Measurements from ENCODE around the gene MRPL36.

DNA sequence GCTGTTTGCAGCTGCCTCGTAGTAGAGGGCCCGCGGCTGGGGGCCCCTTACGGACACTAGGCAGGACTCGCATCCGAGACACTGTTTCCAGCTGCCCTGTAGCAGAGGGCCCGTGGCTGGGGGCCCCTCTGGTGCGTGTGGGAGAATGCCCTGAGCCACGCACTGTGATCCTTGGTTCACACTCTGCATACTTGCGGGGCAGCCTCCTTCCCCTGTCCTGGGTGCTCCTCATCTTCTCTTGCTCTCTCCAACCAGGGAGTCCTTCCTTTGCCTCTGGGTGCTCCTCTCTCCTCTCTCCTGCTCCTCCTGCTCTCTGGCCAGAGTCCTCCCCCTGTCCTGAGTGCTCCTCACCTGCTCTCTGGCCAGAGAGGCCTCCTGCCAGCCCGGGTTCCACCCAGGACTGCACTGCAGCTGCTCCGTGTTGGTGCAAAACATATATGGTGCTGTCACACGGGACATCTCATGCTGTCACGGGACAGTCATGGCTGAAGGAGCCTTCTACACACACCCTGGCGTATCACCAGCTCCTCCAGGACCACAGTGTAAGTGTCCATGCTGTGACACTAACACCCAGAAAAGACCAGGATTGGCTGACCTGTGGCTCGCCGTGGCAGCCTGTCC, 27.6 kb upstream of the SLC6A3 start:
- PRO-cap = no peak

DNA sequence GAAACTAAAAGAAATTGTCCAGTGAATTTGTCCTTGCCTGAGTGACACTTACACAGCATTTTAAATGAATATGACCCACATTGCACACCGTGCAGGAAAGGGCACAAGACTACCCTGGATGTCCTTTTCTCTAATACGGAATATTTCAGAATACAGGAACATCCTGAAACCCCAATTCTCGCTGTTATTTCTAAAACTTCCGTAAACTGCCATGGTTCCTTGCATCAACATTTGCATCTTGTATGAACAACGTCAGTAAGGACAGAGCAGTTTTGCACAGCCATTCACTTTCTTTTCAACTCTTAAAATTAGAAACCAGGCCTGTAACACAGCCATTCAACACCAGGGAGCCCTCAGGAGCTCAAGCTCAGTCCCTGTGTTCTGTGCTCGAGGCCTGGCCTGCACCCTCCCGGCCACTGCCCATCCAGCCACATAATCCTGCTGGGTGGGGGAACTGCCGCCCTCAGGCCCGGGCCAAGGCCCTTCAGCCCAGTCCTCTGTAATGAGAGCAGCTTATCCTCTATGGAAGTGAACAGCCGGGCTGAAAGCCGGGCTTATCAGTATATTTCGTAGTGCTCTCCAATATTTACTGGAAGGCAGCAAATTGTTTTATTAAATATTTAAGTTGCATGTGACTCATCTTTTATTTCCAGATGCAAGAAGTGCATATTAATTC, 33.0 kb upstream of the SLC6A3 start:
- PRO-cap = no peak

- PRO-cap = no peak
These were observed 34.3 kb upstream of the SLC6A3 start for GRCh38 chr5:1479344-1480227.

DNA sequence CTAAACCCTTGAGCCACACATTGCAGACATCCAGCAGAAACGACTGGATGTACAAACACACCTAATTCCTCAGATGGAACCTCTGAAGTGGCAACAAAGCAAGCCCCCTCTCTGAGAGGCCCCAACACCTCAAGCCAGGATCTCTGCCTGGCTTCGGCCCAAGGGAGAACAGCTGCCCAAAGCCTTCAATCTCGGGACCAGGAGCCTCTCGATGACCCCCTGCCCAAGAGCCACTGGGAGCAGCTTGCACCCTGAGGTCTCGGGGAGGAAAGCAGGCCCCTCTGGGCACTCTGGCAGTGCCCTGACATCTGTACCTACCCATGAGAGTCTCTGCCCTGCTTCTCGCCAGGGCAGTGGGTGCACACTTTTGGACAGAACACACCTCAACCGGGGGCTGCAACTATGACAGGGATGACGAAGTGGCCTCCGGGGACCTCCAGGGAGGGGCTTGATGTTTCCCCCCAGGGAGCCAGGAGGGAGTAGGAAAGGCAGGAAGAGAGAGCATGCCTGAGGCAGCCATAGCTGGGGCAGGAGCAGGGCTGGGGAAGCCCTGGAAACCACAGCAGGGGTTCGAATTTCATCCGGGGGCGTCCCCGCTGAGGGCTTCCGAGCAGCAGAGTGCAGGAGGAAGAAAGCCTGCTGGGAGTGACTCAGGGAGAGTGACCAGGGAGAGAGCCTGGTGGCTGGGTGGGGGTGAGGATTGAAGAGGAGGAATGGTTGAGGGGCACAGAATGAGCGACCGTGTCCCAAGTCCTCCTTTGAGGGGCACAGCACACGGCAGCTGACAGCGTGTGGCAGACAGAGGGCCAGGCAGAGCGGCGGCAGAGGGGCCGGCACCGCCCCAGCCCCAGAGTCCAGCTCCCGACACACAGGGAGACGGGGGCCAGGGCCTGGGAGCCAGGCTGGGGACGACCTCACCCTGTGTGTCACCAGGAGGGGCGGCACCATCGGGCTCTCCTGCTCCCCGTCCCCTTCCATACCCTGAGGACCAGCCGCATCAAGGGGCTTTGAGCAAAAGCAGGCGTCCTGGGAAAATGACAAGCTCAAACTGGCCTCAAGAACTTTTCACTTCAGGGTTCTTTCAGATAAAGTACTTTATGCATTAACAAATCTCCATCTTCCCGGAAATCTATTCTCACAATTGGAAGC, 1.8 kb downstream of the LPCAT1 start:
- PRO-cap = unidirectional peak, plus-strand start at position 644 of the sequence

DNA sequence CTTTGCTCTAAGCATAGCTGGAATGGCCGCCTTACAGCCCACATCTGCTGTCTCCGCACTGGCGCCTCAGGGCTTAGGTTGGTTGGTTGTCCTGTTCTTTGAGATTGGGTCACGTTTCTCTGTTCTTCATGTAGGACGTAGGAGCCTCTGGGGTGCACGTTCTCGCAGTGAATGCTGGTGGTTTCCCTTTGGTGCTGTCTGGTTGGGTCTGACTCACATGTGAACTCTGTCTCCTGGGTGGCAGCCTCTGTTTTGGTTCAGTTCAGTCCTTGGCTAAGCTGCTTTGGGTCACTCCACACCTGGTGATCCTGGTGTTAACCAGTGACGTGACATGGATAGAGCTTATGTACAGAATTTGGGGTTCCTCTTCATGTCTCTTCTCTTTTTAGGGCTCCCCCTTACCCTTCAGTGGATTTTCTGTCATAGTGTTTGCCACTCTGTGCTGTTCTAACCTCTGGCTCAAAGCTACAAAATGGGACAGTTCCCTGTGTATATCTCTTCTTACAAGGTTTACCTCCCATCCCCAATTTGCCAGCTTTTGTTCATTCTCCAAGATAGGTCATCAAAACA, 12.6 kb upstream of the LPCAT1 start:
- PRO-cap = no peak

DNA sequence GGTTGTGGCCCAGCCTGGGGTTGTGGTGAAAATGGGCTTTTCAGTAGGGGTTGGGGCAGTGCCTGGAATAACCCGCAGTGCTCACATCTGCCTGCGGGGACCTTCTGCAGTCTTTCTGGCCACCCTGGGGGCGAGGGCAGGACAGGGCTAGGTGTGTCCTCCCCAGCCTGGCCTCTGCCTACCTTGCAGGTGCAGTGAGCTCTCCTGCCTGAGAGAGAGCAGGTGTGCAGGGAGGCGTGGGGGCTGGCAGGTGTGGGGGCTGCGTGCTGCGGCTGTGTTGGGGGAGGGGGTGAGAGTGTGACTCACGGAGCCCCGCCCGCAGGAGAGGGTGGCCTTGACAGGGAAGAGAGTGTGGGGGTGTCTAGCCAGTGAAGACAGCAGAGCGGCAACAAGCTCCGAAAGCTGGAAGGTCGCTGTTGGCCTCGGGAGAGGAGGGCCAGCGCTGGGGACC, 131.4 kb downstream of the MRPL36 start:
- PRO-cap = no peak

DNA sequence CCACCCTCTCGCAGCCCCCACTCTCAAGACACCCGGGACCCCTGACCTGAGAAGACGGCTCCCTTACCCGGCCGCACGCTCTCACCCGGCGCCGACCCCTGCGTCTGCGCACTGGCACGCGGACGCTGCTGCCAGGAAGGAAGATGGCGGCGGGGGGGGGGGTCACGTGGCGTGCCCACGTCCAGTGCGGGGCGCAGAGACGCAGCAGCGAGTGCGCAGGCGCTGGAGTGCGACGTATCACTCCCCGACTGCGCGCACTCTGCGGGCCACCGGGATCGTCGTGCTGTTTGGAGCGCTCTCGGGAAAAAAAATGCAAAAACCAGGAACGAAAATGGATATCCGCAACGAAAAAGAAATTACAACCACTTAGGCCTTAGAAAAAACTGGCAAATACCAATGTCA, at the start of gene MRPL36:
Gene MRPL36 (minus strand): TSS at position 113 of the 402 bp plus-strand sequence.
- PRO-cap = bidirectional peak, plus-strand start at position 257 of the sequence, minus-strand start at position 113 of the sequence

DNA sequence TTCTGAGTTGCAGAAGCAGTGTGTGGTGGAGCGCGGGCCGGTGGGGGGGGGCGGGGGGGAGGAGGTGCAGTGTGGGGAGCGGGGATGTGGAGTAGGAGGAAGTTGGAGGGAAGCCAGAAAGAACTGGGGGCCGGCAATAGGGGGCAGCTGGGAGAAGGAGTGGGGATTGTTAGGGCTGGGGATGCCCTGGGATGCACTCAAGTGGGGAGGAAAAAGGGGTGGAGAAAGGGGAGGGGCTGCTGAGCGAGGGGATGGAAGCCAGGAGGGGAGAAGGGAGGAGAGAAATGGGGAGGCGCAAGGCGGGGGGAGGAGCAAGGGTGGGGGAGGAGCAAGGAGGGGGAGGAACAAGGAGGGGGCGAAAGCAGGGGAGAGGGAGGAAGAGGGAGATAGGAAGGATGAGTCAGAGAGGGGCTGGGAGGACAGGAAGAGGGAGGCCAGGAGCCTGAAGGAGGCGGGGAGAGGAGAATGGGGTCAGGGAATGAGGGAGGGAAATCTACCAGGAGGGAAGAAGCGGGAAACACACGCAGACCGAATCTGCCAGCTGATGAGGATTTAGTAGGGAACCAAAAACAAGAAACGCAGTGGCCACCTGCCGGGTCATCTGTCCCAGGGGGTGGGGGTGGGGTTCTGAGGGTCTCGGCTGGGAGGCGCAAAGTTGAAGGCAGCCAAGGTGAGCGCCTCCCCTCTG, 1.6 kb downstream of the IRX4 start:
- PRO-cap = no peak

GRCh38 chr5:1884083-1884589, 1.4 kb upstream of the IRX4 start:
- PRO-cap = no peak

- PRO-cap = no peak
These were observed 43.6 kb upstream of the IRX4 start for GRCh38 chr5:1926400-1926644.

GRCh38 chr5:2094447-2095173, 211.9 kb upstream of the IRX4 start:
- PRO-cap = no peak

DNA sequence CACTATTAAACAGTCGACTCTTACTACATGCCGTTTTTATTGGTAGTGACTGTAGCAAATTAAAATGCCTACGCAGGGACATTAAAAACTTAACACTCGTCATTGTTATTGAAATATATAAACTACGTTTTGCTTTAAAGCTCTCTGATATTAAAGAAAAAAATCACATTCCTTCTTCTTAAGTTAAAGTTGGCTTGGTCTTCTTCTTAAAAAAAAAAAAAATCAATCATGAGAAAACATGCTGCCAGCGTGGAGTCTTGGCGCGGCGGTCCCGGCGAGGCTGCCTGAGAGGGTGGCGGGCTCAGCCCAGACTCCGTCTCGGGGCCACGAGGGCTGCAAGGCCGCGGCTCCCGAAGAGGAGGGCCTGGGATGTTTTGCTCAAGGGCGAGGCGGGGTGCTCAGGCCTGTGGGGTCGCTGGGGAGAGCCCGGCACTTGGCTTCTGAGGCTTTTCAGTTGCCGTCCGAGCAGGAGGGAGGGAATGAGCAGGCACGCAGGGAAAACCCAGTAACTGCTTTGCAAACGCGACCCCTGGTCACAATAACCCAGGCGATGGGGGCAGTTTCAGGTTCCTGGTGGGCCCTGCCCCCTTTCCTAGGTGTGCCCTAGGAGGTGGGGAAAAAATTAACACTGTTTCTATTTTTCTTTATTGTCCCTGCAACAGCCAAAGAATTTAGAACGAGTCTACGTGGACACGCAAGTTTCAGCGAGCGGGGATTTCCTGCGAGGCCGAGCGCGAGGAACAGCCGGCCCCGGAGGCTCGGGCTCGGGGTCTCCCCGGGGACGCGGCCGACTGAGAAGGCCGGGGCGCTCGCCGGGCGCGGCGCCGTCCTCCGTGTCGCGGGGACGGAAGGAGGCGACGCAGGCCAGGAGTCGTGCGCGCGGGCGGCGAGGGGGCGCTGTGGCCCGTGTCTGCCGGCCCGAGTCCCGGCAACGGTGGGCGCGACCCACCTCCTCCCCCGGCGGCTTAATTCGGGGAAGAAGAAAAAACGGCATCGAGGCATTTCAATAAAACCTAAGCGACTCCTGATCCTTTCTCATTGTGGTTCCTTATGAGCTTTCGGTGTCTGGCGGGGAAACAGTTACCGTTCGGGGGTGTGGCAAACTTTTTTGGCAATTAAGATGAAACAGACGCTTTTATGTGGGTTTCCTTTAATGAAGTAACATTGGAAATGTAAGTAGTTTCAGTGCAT, 3.3 kb upstream of the IRX2 start:
- PRO-cap = no peak

DNA sequence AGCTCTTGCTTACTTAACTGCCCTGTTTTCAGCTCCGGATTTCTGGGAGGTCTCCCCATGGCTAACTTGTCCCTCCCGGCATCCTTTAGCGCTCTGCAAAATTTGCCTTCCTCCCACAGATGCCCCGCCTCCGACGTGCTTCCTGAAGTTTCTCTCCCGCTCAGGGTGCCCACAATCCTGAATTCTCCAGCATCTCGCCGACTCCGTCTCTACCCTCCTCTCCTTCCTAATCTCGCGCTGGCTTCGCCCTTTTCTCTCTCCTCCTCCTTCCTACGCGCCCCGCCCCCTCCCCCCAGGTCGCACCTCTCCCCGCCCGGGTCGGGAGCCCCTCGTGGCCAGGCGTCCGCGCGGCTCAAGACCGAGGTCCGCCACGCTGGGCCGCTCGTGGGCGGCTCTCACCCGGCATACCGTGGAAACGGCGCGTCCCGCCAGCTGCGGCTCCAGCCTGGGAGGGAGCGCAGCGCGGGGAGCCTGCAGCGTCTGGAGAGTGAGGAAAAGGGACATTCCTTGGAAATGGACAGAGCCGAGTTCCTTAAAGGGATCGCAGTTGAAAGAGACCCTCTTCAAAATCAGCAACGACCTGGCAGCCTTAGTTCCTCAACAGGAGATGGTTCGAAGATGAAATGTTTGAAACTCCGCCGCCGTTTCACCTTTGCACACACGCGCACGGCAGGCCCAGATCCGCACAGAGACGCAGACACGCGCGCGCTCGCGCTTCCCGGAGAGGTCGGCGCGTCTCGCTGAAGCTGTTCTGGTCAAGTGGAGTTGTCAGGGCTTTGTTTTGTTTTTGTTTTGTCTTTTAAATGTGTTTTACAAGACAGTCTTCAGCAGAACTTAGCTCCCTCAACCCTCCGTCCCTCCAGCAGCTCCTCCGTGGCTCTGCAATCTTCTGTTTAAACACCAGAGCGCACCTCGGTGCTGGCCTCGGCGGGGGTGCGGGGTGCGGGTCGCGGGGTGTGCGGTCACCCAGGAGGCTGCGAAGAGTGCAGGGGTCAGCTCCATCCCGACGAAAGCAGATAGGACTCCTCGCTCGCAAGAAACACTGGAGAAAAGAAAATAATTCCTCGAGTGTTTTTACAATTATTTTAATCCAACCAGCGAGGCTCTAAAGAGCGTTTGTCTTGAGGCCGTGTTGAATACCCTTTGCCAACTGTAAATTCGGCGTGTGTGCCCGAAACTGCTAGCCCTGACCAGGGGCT, 5.1 kb upstream of the IRX2 start:
- PRO-cap = no peak

DNA sequence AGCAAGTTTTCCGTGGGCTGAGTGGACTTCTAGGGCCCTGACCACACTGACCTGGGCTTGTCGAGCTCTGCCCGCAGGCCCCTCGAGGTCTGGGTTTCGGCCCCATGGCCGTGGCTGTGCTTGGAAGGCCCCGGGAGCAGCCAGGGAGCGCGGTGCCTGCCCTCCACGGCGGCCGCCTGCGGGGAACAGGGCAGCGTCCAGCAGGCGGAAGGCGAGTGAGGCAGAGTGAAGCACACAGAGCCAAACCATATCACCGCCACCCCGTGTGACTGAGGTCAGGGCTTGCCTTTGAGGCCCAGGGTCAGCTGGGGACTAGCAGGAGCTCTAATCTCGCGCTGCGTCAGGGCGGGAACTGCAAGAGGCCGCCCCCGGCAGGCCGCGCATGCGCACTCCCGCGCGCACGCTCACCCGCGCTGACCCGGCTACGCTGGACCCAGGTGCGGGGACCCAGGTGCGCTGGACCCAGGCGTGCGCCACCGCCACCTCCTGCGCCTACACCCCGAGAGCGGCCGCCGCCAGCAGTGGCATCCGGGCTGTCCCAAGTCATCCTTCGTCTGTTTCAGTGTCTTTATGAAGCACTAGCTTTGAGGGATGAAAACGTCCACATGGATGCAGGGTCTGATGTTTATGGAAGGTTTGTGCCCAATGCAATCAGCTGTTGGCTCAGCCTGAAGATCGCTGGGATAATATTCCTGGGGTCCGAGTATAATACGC, 59.8 kb upstream of the IRX1 start:
- PRO-cap = no peak

DNA sequence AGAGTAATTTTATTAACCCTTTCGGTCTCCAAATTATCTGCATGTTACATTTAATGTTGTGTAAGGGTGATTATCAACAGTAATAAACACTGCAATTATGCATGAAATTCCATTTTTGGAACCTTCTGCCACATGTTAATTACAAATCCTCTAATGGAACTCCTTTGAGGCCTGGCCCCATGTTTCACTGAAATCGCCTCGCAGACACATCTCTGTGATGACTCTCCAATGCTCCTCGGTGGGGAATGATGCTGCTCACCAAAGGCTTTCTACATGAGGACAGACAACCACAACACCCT, 522.0 kb downstream of the IRX1 start:
- PRO-cap = no peak

- PRO-cap = no peak
These were observed 635.6 kb downstream of the IRX1 start for GRCh38 chr5:4231309-4231640.

GRCh38 chr5:4905695-4905886, 234.5 kb upstream of the ADAMTS16 start:
- PRO-cap = no peak

- PRO-cap = no peak
These were observed 944 bp upstream of the ICE1 start for GRCh38 chr5:5421579-5421887.

DNA sequence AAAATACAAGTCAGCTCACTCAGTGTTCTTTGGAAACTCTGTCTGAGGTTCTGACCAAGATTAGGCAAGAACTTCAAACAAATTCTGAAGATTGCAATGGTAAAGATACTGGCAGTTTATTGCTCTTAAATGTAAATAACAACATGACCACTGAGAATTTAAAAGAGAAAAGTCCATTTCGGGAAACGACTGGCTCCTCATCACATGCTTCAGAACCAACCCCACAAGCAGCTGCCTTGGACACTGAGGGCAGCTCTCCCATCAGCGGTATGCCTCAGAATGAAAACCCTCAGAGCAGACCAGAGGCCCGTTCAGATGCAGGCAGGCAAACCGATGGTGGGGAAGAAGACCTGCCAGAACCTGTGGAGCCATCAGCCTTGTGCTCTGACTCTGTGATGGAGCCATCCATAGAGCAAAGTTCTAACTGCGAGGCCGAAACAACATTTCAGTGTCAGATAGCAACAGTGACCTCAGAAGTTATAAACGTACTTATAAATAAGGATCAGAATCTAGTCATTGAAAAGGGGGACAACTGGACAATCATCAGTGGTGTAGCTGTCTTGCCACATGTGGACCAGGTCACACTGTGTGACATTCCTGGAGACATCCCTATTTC, 40.7 kb downstream of the ICE1 start:
- PRO-cap = no peak

GRCh38 chr5:5464274-5465039, 42.0 kb downstream of the ICE1 start:
- PRO-cap = no peak

All from Calu3 (cell line).